ENCODE results near the genes UBE2S, C19orf85, SBK3 and CCDC106.

DNA sequence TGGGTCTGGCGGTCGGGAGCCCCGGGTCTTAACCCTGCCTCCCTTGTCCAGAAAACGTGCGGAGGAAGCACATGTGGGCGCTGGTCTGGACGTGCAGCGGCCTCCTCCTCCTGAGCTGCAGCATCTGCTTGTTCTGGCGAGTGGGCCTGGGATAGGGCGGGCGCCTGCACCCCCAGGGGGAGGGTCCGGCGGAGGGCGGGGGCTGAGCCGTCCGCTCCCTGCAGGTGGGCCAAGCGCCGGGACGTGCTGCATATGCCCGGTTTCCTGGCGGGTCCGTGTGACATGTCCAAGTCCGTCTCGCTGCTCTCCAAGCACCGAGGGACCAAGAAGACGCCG is 1.1 kb downstream of the TMEM190 start:
- PRO-cap, 7 experiments: no peak in any of the 7 experiments

DNA sequence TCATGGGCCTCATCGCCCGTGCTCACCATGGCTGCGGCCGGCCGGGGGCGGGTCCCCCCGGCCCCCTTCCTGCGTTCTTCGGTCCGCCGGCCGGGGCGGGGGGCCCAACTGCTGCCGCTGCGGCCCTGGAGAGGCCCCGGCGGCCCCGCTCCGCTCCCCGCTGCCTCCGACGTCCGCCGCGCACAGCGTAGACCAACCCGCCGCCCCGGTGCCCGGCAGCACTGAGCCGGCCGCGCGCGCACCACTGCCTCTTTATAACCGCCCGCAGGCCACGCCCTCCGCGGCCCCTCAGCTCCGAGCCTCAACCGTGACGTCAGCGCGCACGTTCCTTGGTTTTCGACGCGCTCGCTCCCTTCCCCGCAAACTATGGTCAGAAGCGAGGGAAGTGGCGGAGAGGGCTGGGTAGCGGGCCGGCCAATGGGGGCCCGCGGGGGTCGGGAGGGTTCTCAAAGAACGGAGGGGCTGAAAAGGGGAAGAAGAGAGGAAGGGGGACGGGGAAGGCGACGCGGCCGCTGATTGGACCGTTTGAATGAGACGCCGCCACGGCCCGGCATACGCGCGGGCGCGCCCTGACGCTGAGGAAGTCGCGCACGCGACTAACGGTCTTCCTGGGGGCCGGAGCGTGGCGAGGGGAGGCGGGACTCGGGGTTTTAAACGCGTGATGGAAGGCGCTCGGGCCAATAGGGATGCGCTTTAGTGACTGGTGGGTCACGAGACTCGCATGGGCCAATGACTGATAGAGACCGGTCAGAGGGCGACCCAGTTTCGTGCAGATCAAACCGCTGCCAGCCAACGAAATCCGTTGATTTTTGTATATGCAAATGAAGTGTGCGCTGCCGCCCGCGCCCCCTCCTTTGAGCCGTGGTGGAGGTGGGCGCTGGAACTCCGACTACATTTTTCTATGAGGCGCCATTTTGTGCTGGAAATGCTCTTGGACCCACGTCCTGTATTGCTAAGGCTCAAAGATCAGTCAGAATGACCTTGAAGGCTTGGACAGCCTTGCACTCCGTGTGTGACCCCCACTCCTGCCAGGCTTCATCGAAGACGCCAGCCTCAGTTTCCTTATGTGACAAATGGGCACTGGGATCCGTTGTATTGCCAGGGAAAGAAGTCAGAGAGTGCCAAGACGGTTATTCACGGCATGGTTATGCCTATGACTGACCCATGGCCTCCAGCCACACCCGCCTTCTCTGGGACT is at the start of gene UBE2S:
Gene UBE2S (minus strand): TSS at position 228 of the 1,198 bp plus-strand sequence.
- PRO-cap, 7 experiments: peak in 7 of 7 experiments; most common plus-strand start position 909 of the sequence (in 6); most common minus-strand start position 228 of the sequence (in 7)

GRCh38 chr19:55464651-55465016 is at the start of gene C19orf85:
TSS of gene C19orf85 (minus strand) at chr19:55464751.
- PRO-cap, 7 experiments: no peak in any of the 7 experiments

DNA sequence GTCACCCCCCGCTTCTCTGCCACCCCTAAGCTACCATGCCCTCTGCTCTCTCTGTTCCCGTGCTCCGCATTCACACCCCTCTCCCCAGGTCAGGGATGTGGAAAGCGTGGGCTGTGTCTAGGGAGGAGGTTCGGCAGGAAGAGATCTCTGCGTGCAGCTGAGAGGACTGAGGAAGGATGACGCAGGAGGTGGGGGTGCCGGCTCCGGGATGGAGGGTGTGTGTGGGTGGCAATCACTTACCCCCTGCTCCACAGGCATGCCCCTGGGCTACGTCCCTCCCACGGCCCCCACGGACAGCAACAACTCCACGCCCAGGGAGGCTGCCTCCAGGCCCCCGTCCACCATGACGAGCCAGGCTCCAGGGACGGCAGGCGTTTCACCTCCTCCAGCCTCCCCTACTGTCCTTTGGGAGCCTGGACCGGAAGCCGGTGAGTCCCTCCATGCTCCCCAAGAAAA is 6.1 kb downstream of the SSC5D start:
- PRO-cap, 7 experiments: no peak in any of the 7 experiments

GRCh38 chr19:55516700-55517659 is 20.0 kb downstream of the SBK2 start:
- PRO-cap, 7 experiments: no peak in any of the 7 experiments

DNA sequence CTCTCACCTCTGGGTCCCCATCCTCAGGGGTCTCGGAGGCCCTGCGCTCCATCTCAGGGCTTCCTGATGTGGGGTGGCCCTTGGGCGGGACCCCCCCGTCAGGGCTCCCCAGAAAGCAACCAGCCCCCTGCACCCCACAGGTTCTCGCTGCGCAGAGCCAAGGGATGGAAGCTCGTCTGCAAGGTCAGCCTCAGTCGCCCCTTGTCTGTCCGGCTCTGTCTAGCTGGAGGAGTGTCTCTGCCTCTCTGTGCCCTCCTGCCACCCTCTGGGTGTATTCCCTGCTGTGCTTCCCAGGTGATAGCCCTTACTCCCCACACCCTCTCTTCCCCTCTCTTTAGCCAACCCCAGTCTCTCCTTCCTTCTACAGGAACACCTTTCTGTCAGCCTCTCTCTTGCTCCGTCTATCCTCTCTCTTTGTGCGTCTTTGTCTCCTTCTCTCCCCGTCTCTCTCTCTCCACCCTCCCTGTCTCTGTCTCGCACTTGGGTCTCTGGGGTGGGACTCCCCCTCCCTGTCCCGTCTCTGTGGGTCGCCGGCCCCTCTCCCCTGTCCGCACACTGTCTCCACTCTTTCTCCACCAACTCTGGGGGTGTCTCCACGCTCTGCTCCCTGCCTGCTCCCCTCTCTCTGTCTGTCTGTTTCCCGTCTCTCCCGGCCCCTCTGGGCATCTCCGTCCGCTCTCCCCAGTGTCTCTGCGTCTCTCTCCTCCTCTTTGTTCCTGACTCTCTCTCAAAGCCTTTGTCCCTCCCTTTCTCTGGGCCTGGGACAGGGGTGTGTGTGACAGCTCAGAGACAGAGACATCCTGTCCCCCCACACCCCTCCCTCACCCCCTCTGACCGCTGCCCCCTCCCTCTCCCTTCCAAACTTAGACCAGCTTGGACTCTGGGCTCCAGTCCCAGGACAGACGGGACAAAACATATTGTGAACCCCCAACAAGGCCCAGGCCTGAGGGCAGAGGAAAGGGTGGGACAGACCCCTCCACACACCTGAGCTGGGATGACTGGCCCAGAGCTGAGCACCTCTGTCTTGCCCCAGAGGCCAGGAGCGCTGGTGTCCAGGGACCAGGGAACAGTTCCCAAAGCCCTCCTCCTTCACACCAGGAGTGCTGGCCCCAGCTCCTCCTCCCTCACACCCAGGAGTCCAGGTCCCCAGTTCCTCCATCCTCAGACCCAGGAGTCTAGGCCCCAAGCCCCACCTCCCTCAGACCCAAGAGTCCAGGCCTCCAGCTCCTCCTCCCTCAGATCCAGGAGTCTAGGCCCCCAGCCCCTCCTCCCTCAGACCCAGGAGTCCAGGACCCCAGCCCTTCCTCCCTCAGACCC is at the start of gene SBK3:
Gene SBK3 (minus strand): TSS at position 52 of the 1,317 bp plus-strand sequence.
- PRO-cap, 7 experiments: no peak in any of the 7 experiments

DNA sequence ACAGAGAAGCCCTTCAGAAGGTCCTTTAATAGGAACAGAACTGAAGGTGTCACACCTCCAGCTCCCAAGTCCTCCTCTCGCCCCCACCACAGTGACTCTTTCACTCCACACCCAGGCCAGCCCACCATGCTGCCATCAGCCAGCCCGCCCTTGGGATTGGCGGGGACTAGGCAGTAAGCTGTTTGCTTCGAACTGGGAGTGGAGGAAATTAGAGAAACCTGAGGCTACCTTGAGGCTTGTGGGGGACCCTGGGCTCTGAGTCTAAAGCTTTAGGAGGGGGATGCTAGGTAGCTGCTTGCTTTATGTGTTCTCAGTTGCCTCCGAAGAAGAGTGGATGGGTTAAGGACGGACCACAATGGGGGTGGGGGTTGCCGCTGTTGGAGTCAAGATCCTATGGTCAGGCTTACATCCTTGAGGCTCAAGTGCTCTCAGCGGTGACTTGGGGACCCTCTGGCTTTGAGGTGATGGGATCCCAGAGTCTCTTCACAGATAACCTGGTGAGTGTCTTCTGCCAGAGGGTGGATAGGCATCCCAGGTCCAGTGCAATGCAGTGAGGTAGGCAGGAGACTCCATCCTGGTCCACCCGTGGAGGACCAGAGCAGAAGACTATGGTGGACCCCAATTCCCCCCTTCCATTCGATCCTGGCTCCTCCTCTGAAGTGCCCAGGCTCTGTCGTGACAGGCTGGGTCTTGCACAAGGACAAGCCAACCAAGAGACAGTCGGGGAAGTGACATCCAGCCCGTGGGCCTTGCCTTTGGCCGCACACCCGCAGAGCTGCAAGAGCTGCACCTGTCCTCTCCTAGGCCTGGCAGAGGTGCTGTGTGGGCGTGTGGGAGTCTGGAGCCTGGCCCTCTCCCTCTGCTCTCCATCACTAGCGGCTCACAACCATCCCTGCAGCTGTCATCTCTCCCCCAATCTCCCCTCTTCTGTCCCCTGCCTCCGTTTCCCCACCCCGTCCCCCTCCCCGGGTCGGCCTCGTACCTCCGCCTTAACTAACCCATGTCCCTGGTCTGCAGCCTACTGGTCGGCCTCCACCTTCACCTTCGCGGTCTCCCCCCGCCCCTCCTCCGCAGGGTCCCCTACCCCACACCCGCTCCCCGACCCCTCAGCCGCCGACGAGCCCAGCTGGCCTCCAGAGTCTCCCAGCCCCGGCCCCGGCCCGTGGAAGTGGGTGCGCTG is 3.2 kb downstream of the ZNF784 start:
- PRO-cap, 7 experiments: no peak in any of the 7 experiments

GRCh38 chr19:55647635-55648618 is at the start of gene CCDC106:
TSS of gene CCDC106 (plus strand) at chr19:55648212.
- PRO-cap, 7 experiments: peak in 3 of 7 experiments; most common plus-strand start chr19:55648530 (in 2)

- PRO-cap, 7 experiments: peak in 4 of 7 experiments; most common plus-strand start chr19:55676261 (in 2); most common minus-strand start chr19:55676045 (in 2)
These were observed 872 bp downstream of the EPN1 start for GRCh38 chr19:55675817-55676379.

DNA sequence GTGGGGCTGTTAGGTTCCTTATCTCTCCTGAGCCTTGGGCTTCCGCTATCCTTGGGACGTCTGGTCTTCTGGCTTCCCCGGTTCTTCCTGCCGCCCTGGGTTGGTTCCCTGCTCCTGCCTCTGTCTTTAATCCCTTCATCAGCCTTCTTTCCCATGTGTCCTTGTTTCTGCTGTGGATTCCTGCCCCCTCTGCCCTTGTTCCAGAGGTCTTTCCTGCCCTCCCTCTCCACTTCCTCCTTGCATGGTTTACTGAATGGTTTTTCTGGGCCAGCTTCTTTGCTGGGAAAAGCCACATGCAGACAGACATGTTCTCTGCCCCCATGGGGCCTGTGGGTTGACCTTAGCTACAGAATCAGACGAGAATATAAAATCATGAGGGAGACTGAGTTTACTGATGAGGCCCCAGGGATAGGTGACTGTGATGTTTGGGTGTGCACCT is 2.6 kb downstream of the EPN1 start:
- PRO-cap, 7 experiments: no peak in any of the 7 experiments

GRCh38 chr19:55686296-55686986 is 11.4 kb downstream of the EPN1 start:
- PRO-cap, 7 experiments: no peak in any of the 7 experiments

- PRO-cap, 7 experiments: no peak in any of the 7 experiments
These were observed 22.5 kb downstream of the EPN1 start for GRCh38 chr19:55697586-55697949.

- PRO-cap, 7 experiments: no peak in any of the 7 experiments
These were observed 30.5 kb downstream of the NLRP9 start for GRCh38 chr19:55707275-55708475.

DNA sequence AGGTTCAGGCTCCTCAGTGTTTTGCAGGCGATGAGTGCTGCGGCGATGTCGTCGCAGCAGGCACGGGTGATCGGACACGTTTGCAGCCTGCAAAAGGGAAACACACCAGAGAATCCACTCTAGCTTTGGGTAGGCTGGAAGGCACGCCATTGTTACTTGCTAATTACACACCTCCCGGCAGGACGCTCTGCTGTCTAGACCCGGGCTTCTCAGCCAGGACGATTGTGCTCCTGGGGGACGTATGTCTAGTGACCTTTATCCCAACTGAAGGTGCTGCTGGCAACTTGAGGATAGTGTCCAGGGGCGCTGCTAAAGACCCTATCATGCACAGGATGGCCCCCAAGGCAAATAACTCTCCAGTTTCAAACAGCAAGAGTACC is 26.3 kb downstream of the NLRP9 start:
- PRO-cap, 7 experiments: no peak in any of the 7 experiments

GRCh38 chr19:56106233-56106881 is 14.7 kb downstream of the ZNF787 start:
- PRO-cap, 7 experiments: no peak in any of the 7 experiments

DNA sequence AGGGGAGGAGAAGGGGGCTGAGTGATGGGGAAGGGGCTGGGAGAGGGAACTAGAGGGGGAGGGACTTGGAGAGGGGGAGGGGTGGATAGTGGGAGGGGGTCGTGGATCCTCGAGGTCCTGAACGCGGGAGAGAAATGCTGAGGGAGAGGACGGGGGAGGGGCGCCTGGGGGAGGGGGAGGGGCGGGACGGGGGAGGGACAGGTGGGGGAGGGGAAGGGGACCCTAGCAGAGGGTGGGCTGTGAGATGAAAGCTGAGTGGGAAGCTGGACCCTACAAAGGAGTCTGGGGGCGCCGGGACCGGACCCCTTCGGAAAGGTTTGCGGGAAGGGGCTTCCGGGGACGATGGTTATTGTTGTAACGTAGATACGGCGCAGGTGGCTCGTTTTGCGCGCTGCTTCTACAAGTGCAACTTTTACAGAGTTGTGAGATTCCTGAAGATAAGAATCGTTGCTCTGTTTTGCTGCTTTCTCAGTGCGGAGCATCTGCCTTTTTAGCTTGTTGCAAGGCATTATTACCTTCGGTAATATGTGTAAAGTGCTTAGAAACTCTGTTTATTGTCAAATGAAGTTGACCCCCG is 481 bp downstream of the ZNF444 start:
- PRO-cap, 7 experiments: peak in 1 of 7 experiments; most common minus-strand start position 376 of the sequence (in 1)

- PRO-cap, 7 experiments: no peak in any of the 7 experiments
These were observed 18.8 kb downstream of the ZSCAN5A start for GRCh38 chr19:56295419-56296594.

- PRO-cap, 7 experiments: no peak in any of the 7 experiments
These were observed 2.8 kb downstream of the ZNF471 start for GRCh38 chr19:56510282-56511033.

GRCh38 chr19:56837392-56838579 is 2.7 kb downstream of the PEG3 start:
- PRO-cap, 7 experiments: peak in 1 of 7 experiments; most common plus-strand start chr19:56838381 (in 1)

- PRO-cap, 7 experiments: no peak in any of the 7 experiments
These were observed 102.3 kb upstream of the PEG3 start for GRCh38 chr19:56942698-56943266.

All from T-cell (primary cell).